Measurements from ENCODE around the gene F2R.

GRCh38 chr5:76475753-76476696 lies 72.9 kb downstream of the IQGAP2 start:
- PRO-cap, result no peak
- RAMPAGE, long total RNA, 4 experiments, result no peak in any of the 4 experiments

DNA sequence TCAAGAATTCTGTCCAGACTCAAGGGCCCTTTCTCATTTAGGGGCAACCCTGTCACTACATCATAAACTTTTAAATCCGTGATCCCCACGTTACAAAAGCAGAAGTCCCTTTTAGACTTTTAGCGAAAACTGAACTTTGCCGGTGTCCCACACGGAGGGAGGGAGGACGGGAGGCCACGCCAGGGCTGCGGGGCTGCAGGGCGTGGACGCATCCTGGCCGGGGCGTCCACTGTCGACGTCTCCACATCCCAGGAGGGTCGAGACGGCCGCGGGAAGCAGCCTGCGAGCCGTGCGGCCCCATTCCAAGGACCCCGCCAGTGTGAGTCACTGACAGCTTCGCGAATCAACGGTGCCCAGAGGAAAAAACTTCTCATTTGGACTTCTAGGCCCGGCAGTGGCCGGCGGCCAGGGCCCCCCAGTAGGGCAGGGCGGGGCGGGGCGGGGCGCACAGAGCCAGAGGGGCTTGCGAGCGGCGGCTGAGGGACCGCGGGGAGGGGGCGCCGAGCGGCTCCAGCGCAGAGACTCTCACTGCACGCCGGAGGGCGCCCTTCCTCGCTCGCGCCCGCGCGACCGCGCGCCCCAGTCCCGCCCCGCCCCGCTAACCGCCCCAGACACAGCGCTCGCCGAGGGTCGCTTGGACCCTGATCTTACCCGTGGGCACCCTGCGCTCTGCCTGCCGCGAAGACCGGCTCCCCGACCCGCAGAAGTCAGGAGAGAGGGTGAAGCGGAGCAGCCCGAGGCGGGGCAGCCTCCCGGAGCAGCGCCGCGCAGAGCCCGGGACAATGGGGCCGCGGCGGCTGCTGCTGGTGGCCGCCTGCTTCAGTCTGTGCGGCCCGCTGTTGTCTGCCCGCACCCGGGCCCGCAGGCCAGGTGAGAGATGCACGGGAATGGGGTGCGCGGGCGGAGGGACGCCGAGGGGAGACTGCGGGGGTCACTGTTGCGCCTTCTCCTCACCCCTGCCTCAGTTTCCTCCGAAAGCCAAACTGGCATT lies at the start of gene F2R:
Gene F2R, plus strand, starts transcription at position 601 of the 991 bp plus-strand sequence.
- PRO-cap, result bidirectional peak, plus-strand start at position 373 of the sequence, minus-strand start at position 321 of the sequence; bidirectional peak, plus-strand start at position 610 of the sequence, minus-strand start at position 530 of the sequence
- RAMPAGE, long total RNA, 4 experiments, result start-site peak on the plus strand in 2 of 4 experiments, centred at positions 599 to 619 of the sequence, 9 to 20 reads per replicate

DNA sequence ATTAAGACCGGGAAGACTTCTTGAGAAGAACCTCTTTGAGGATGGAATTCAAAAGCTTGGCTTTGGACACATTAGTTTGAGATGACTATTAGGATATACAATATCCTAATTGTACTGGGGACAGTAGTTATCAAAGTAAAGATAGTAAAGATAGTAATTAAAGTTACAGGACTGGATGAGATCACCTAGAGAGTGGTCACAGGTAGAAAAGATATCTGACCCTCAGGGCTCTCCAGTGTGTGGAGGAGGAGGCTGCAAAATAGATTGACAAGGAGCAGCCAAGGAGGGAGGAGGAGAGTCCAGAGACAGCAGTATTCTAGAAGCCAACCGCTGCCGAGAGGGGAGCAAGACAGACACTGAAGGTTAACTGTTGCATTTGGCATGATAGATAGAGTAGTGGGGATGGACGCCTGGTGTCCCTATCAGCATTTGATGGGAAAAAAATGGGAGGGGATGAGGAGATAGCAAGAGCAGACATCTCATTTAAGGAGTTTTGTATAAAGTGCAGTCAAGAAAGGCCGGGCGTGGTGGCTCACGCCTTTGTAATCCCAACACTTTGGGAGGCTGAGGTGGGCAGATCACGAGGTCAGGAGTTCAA lies 17.0 kb upstream of the F2RL1 start:
- PRO-cap, result no peak
- RAMPAGE, long total RNA, 4 experiments, result no peak in any of the 4 experiments

DNA sequence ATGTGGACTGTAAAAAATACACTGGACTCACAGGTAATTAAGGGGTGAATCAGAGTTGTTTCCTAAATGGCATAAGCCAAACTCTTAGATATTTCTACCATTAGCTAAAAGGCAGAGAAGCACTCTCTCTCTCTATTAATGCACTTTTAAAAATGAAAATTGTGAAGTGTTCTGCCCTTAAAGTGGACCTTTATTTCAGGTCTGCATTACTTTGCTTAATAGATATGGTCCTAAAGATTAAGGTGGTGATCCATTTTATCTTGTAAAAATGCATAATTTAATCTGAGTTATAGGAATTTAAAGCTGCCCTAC lies 1.2 kb downstream of the ZBED3 start:
- PRO-cap, result no peak
- RAMPAGE, long total RNA, 4 experiments, result no peak in any of the 4 experiments

- PRO-cap, result no peak
- RAMPAGE, long total RNA, 4 experiments, result no peak in any of the 4 experiments
Measured at GRCh38 chr5:77155268-77155987, 55.1 kb upstream of the PDE8B start.

- PRO-cap, result no peak
- RAMPAGE, long total RNA, 4 experiments, result no peak in any of the 4 experiments
Measured at GRCh38 chr5:77359000-77359199, 133.2 kb downstream of the WDR41 start.

DNA sequence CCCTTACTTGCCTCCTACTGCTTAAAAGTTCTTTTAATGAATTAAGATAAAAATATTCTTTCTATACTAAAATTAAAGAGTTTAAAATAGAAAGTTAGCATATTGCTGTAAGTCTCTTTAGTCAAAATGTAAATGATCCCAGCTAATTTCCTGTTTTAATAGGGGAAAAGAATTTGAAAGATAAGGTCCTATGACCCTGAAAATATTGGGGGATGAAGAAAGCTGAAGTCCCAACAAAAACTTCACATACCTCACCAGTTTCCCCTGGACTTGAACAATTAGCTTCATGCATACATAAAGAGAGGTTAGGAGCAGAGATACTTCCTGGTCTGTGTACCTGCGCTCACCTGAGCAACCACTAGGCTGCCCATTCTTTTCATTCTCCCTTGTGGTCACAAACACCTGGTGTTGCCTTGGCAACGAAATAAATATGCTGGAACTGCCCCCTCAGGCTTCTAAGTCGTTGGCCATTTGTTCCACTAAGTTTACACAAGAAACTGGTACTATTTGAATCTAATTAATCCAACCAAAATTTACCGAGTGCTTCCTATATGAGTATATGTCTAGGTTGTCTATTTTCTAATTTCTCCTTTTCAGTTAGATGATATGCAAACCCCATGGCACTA lies 18.2 kb downstream of the OTP start:
- PRO-cap, result no peak
- RAMPAGE, long total RNA, 4 experiments, result no peak in any of the 4 experiments

DNA sequence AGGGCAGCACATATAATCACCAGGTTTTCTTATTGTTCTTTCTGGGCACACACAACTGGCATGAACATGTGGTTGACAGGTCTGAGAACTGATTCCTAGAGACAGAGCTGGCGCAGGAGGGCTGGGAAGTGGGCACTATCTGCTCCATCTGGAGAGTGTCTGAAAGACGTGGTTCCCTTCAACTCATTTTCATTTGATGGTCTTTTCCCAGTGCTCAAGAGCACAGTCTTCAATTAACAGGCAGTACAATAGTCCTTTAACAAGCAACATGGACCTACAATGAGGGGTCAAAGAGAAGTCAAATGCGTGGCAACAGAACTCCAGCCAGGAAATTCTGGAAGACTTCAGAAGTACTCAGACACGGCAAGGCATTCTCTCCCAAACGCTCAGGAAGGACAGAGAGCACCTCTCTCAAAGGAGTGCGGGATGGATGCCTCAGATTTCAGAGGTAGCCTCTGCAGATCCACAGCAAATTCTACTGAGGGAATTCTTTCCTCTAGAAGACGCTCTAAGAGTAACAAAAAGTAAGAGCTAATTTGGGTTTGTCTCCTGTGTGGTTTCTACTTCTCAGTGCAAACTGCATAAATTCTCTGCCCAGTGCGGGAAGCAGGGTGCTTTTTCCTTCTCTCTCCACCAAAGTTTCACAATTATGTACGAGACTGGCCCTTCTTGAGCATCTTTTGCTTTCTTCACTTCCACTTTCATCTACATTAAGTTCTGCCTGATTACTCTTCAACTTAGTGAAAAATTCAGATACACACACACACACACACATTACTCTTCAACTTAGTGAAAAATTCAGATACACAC lies 56.5 kb downstream of the LHFPL2 start:
- PRO-cap, result no peak
- RAMPAGE, long total RNA, 4 experiments, result no peak in any of the 4 experiments

DNA sequence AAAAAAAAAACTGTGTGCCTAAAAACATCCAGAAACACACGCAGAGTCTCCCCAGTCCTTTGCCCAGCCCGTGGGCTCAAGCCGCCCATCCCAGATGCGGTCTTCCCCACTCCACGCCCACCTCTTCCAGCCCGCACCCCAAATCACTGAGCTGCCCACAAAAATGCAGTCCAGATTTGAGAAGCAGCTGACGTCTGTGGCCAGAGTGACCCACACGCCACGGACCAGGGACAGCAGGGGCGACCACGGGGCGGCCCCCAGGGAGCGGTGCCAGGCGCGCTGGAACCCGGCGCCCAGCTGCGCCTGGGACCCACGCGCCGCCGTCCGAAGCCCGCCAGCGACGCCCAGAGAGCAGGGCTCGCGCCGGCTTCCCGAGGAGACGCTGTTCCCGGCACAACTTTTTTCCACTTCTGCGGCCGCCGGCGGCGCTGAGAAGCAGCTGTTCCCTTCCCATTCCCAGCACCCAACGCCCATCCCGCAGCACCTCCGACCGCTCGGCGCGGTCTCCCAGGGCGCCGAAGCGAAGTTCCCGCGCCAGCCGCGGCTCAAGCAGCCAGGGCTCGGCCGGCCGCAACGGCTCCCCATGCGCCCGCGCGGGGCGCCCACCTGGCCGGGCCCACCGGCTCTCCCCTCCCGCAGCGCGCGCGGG lies 617 bp downstream of the LHFPL2 start:
- PRO-cap, result unidirectional peak, plus-strand start at position 168 of the sequence; bidirectional peak, plus-strand start at position 337 of the sequence, minus-strand start at position 198 of the sequence; bidirectional peak, plus-strand start at position 396 of the sequence, minus-strand start at position 406 of the sequence
- RAMPAGE, long total RNA, 4 experiments, result no peak in any of the 4 experiments

DNA sequence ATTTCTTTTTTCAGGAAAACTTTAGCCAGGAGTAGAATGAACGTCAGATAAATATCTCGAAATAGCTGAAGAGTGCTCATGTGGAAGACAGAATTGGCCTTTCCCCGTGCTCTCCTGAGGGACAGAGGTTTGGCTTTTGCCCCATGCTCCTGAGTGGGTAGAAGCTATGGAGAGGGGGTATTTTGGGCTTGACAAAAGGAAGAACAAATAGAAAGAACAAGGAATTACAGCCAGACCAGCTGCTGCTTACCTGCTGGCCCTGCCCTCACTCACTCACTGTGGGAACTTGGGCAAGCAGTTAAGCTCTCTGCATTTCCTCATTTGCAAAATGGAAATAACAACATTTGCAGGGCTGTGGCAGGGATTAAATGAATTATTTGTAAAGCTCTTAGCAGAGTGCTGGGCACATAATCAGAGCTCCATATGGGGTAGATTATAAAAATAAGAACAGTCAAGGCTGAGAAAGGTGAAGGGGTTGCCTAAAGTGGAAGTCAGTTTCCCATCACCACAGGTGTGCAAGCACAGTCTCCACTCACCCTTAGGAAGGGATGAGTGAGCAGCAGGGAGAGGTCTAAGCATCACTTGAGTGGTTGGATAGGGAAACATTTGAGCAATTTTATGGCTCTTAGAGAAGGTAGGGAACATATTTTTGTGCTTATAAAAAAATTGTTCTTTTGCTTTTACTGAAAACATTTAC lies 42.6 kb upstream of the LHFPL2 start:
- PRO-cap, result unidirectional peak, minus-strand start at position 271 of the sequence
- RAMPAGE, long total RNA, 4 experiments, result no peak in any of the 4 experiments

DNA sequence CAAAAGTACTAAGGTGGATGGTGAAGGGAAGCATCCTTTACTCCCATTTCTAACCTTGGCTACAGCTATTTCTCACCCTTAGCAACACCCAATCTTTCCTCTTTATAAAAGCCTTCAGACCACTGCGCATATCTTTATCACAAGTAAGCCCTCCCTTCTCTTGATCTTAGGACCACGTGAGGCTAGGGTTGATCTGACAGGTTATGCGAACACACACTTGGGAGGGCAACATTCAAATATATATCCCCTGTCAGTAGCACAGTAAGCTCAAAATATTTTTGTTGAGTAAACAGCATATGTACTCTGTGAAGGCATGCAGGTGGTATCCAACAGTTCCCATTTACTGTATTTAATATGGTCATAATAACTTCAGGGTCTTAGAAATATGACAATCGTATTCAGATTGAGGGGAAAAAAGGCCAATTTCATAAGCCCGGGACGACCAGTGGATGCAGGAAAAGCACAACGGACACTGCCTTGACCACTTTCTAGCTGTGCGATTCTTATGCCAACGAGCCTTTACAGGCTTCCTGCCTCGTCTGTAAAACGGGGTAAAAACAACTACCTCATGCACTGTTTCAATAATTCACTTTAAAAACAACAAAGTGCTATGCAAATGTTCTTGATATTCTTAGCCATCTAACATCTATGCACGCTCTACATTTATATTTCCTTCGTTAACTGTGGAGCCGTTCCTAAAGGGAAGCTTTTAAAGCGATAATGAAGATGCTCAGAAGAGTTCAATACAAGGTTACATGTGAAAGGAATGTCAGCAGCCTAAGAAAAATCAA lies 1.3 kb downstream of the ARSB start:
- PRO-cap, result no peak
- RAMPAGE, long total RNA, 4 experiments, result no peak in any of the 4 experiments

- PRO-cap, result no peak
- RAMPAGE, long total RNA, 4 experiments, result no peak in any of the 4 experiments
Measured at GRCh38 chr5:79030868-79031586, 38.4 kb downstream of the DMGDH start.

- PRO-cap, result no peak
- RAMPAGE, long total RNA, 4 experiments, result no peak in any of the 4 experiments
Measured at GRCh38 chr5:79050416-79051042, 18.9 kb downstream of the DMGDH start.

GRCh38 chr5:79236258-79236974 lies 485 bp downstream of the JMY start:
- PRO-cap, result unidirectional peak, plus-strand start at chr5:79236445; unidirectional peak, plus-strand start at chr5:79236790; bidirectional peak, plus-strand start at chr5:79237105, minus-strand start at chr5:79236943
- RAMPAGE, long total RNA, 4 experiments, result no peak in any of the 4 experiments

- PRO-cap, result no peak
- RAMPAGE, long total RNA, 4 experiments, result no peak in any of the 4 experiments
Measured at GRCh38 chr5:79323621-79324027, 87.7 kb downstream of the JMY start.

DNA sequence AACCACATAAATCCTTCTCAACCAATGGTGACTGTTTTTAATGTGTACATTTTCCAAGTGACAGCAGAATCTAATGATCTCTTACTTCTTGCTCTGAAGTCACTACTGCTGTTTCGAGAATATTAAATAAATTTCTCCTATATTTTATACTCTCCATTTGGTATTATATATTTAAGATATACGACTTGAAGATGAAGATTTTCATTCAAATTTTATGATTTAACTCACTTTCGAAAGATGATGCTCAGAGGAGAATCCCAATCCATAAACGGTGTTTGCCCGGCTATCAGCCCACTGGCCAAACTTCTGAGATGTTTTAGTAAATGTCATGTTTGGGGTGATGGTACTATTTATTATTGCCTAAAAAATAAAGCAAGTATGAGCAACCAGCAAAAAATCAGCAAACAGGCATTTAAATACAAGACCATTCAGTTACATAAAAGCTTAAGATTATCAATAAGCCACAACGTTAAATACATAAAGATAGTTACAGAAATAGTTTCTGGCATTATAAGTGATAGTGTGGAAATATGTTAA lies 63.1 kb downstream of the HOMER1 start:
- PRO-cap, result no peak
- RAMPAGE, long total RNA, 4 experiments, result no peak in any of the 4 experiments

DNA sequence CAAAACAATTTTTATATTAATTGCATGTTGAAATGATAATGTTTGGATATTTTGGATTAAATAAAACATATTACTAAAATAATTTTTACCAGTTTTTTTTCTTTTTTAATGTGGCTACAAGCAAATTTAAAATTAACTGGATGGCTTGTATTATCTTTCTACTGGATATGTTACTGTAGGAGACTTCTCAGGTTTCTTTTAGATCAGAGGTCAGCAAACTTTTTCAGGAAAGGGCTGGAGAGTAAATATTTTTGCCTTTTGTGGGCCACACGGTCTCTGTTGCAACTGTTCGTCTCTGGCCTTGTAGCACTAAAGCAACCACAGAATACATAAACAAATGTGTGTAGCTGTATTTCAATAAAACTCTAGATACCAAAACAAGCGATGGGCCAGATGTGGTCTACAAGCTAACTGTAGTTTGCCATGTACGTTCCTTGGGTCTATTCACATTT lies 32.7 kb upstream of the HOMER1 start:
- PRO-cap, result no peak
- RAMPAGE, long total RNA, 4 experiments, result no peak in any of the 4 experiments

- PRO-cap, result no peak
- RAMPAGE, long total RNA, 4 experiments, result no peak in any of the 4 experiments
Measured at GRCh38 chr5:79642405-79643399, 30.5 kb downstream of the TENT2 start.

- PRO-cap, result no peak
- RAMPAGE, long total RNA, 4 experiments, result no peak in any of the 4 experiments
Measured at GRCh38 chr5:79775289-79775687, 85.7 kb downstream of the CMYA5 start.

- PRO-cap, result no peak
- RAMPAGE, long total RNA, 4 experiments, result no peak in any of the 4 experiments
Measured at GRCh38 chr5:79784245-79784611, 94.6 kb downstream of the CMYA5 start.

All from esophagus squamous epithelium (tissue), 4 donors.